HTERT-HM (cell line): Measurements from ENCODE around the genes BLOC1S6 and SQOR.

DNA sequence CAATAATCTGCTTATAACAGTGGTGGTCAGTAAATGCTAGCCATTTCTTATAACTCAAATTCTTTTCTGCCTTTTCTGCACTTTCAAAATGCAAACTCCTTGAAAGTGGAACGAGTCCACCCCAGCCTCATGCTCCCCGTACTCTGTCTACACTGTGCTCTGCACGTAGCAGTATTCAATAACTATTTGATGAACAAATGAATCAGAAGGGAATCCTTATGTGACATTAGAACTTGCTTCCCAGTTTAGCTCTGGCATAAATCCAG is 18.8 kb downstream of the C15orf48 start:
- RRBS: no CpG with 5 or more reads among the region's 3 CpGs

DNA sequence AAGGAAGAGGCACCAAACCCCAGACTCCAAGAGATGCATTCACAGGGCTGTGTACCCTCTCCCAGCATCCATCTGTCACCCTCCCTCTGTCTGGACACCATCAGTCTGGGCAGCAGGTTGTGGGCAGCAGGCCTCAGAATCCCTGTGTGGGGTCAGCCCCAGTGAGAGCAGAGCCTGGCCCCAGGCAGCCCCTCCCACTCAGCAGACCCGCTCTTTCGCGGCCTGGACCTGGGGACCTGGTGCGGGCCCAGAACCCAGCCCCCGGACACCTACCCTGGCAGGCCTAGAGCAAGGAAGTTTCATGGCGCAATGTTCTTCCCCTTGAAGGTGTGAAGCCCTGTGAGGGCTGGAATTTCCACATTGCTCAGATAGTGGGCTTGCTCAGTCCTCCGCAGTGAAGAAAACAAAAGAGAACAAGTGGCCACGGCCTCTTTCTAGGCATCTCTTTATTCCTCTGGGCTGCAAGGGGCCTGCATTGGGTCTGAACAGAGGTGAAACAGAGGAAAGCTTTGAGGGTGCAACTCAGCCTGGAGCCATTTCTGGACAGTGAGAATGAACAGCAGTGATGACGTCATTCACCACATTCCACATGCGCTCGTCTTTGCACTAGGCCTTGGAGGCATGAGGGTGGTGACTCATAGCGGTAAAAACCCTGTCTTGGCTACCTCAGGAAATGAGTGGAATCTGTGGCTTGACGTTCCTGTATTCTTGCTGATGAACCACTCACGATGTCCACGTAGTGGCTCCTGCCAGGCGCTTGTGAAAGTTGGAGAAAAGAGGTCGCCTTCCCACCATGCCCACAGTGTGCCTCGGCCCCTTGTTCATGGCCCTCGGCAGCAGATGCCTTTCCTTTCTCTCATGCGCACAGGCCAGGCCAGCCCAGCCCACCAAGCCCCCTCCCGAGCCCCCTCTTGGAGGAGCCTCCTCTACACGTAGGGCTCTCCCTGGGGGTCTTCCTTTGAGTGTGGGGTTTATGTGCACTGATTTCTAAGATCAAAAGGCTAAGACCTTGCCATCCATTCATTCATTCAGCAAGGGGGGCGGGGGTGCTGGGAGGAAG is 26.1 kb downstream of the C15orf48 start:
- RRBS: no CpG with 5 or more reads among the region's 23 CpGs

GRCh38 chr15:45548855-45549396 is 26.4 kb upstream of the SLC30A4 start:
- RRBS: no CpG with 5 or more reads among the region's 16 CpGs

DNA sequence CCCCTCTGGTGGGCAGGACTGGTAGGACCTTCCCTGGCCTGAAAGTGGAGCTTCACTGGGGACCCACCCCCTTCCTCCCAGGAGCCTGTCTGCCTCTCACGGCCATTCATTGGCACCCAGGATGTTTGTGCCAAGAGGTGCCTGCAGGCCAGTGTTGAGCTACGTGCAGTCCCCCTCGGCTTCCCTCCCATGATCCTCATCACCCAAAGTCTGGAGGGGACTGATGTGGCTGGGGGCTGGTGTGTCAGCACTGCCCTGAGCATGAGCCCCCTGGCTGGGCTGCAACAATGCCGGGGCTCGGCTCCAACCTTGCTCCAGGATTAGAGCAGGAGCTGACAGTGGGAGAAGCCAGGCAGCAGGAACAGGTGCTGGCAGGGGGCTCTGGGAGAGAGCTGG is 13.0 kb upstream of the BLOC1S6 start:
- RRBS: no CpG with 5 or more reads among the region's 5 CpGs

- RRBS: 1% methylated on average over 41 of the region's 76 CpGs
These were observed at the start of gene BLOC1S6 for GRCh38 chr15:45586899-45588038. BLOC1S6 (plus strand) TSS chr15:45587379.

- RRBS: under 1% methylated on average over 30 of the region's 83 CpGs
These were observed at the start of gene SQOR for GRCh38 chr15:45634405-45635698. SQOR (plus strand) TSS chr15:45635029.

- RRBS: no CpG with 5 or more reads among the region's 5 CpGs
These were observed 23.0 kb downstream of the SQOR start for GRCh38 chr15:45657835-45658309.

- RRBS: no CpG with 5 or more reads among the region's 2 CpGs
These were observed 116.8 kb downstream of the SQOR start for GRCh38 chr15:45751631-45751969.

- RRBS: no CpG with 5 or more reads among the region's 6 CpGs
These were observed 314.1 kb downstream of the SQOR start for GRCh38 chr15:45948821-45949351.

DNA sequence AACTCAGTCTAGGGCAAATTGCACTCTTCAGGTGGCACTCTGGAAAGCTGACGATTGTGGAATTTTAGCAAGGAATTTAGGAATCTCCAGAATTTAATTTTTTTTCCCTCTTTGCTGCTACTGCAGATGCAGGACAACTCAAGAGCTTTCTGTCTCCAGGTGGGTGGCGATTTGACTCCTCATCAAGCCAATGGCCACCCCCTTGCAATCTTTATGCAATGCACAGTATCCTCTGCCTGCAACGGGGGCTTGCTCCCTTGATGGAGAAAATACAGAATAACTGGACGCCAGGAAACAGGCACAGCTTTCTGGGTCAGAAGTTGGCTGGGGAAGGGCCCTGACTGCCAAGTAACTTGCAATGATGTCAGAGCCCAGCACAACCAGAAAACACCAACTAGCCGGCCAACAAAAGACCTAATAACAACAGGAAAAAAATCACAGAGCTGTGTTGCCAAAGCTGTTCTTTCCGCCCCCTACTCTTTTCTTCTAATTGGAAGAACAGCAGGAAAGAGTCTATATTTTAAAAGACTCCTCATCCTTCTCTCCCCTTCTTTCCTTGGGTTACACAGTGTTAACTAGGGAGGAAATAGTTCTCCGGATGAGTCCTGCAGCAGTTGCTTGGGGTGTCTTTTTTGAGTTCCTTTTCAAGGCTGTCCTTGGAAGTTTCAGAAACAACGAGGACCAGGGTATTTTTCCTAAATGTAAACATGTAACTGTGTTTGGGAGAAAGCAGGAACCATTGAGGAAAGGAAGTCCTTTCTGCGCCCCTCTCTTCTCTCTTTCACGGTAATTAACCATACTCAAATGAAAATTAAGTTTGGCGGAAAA is 1.4 kb upstream of the SEMA6D start:
- RRBS: no CpG with 5 or more reads among the region's 11 CpGs

- RRBS: no CpG with 5 or more reads among the region's 2 CpGs
These were observed 77.6 kb upstream of the SLC24A5 start for GRCh38 chr15:48043244-48043491.

- RRBS: no CpG with 5 or more reads among the region's 9 CpGs
These were observed 103.2 kb downstream of the DUT start for GRCh38 chr15:48434269-48435070.

GRCh38 chr15:48557153-48557958 is 88.2 kb downstream of the FBN1 start:
- RRBS: no CpG with 5 or more reads among the region's 9 CpGs

DNA sequence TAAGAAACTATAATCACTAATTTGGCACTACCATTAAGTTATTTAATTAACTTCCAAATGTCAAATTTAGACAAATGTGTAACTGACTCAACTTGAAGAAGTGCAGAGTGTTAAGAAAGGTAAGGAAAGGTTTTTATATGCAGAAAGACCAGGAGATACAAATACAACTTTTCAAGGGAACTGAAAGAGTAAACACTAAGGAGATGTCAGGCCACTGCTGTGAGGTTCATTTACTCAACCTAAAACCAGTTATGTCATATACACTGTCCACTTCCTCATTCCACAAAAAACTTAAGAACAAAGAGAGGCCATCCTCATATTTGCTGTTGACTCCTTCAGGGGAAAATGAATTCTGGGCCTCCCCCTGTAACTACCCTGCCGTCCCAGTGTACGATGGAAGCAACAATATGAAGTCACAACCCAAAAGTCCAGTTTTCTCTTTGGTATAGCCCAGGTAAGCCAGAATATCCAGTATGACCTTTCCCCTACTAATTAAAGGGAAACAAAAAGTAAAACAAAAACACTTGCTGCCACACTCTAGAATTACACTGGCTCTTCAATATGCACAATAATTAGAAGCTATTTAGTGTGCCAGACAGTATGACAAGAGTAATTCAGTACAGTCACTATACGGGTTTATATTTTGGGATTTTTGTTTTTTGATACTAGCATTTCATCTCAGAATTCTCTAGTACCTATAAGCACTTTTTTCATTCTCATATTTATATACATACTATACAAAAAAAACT is 16.2 kb downstream of the CEP152 start:
- RRBS: no CpG with 5 or more reads among the region's 3 CpGs

GRCh38 chr15:48797828-48798307 is 13.0 kb downstream of the CEP152 start:
- RRBS: no CpG with 5 or more reads among the region's 6 CpGs

DNA sequence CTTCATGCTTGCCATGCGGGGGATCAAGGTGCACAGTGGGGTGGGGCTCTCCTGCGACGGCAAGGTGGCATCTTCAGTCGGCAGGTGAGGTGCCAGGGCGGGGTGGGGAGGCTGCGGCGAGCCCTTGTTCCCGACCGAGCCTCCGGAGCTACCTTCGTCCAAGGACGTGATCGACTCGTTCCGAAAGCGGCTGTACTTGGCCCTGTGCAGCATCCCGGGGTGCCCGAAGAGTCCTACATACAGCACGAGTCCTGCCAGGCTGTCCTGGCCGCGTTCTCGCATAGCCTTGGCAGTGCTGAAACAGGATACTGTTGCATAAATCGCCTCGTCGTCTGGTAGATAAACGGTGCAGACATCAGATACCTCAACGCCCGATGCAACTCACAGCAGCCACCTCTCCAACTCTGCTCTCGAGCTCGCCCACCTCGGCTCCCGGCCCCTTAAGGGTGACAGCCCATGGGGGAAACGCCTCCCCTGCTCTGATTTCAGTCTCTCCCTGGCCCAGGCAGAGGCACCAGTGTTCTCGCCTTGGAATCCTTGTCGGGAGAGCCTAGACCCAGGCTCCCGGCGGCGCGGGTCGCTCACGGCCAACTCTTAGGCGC is 884 bp downstream of the SHC4 start:
- RRBS: 3% methylated on average over 16 of the region's 42 CpGs

DNA sequence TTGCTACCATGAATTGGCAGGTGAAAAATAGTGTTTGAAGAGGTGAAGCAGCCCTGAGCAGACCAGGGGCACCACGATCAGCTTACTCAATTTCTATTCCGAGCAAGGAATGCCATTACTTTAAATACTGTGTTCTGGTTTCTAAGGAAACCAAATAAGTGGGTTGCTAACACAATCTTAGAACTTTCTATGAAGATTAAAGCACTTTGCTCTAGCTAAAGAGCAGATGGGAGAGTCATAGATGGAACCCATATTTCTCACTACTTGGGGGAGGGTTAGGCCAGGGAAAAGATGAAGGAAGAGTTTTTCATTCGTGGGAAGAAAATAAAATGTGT is 21.3 kb upstream of the SHC4 start:
- RRBS: no CpG with 5 or more reads among the region's 3 CpGs

DNA sequence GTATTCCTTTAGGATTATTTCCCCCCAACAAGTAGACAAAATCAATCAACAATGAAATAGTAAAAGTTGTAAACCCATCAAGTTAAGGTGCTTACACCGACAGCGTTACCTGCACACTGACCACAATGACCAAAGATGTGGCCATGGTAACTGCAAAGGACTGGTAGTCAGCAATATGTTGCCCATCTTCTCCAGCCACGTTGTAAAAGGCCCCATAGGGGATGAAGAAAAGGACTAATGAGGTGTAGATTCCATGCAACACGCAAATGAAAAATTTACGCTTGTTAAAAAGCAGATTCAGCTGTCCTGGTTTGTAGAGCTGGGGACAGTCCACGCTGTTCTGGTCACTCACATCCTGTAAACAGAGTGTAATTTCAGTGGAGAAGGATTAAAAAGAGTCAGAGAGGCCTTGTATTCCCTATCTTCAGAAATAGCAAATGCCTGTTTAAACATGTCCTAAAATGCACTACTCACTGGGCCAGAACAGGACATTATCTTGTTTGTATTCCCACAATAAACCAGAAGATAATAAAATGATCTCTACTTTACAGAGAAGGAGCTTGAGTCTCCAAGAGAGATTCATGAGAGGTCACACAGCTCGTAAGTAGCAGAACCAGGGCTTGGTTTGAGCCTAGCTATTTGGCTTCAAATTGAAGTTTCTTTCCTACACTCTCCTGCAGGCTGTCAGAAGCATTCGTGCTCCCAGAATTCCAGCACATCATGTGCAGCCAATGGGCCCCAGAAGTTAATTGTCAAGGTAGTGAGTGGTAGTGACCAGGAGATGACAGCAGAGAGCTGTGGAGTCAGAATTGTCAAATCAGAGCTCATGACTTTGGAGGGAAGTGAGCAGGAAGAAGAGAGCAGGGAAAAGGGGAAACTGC is 242.6 kb downstream of the ATP8B4 start:
- RRBS: no CpG with 5 or more reads among the region's 8 CpGs

DNA sequence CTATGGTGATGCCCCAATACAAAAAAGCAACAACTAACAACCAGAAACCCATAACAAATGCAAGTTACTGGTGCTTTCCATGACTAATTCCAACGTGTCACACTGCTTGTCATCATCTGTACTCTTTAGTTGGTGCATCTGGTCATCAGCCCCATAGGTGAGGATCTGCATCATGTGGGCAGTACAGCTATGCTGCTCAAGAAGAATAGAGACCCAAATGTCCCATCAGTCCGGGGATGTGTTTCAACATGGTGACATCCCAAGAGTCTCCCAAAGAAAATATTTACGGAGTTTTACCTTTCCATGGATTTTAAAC is 52.8 kb downstream of the ATP8B4 start:
- RRBS: no CpG with 5 or more reads among the region's 3 CpGs

DNA sequence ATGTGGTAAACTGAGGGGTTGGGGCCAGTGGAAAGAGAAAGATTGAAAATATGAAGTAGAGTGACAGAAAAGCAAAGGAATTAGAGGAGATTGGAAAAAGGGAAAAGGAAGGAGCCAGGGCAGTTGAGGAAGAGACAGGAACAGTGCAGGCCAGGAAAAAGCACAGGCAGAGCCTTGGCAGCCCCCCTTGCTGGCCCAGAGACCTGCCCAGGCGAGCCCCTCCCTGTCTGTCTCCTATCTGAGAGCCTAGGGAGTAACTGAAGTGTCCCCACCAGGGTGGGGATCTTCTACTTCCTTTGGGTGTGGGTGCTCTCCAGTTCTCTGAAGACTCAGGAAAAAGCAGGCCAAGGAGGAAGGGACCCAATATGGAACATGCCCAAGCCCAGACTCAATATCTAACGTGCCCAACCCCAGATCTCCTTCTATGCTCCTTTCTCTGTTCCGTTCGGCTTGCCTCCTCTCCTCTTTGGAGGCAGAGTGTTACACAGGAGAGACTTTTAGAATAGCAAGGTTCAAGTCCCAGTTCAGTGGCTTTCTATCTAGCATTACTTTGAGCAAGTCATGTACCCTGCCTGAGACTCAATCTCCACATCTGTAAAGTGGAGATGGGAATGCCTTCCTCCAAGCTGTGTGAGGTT is 6.8 kb downstream of the ATP8B4 start:
- RRBS: no CpG with 5 or more reads among the region's 4 CpGs